ENCODE measurements around the gene PAK2.

GRCh38 chr3:196631907-196632932 lies 7.3 kb upstream of the NRROS start:
- RRBS, result 1% methylated on average over 21 of the region's 58 CpGs

DNA sequence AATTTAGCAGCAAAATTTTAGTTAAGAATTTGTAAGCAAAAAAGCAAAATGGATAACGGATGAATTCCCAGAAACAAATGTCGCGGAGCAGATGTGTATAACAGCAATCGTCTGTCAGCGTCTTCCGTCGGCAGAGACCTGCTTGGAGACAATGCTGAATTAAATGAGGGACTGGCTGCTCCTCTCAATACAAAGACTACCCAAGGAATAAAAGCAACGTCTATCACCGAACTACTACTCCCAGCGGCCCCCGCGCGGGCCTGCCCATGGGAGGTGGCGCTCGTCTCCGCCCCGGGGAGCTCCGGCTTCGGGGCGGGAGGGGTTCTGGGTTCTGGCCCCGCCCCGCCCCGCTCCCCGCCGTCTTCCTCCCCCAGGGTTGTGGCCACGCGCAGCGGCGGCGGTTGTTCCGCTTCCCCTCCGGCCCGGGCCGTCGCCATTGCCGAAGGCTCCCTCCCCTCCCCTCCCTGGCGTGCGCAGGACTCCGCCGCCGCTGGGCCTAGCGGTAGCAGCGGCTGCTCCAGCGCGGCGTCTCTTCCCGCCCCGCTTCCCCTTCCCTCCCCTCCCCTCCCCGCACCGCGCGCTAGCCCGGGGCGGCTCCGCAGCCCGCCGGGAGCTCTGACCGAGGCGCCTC lies at the start of gene PAK2:
Gene PAK2, plus strand, starts transcription at position 360 of the 631 bp plus-strand sequence.
- RRBS, result 3% methylated on average over 3 of the region's 59 CpGs

GRCh38 chr3:196792507-196793769 lies 53.3 kb downstream of the PAK2 start:
- RRBS, result no CpG with 5 or more reads among the region's 10 CpGs

GRCh38 chr3:196832069-196832552 lies 35.6 kb upstream of the SENP5 start:
- RRBS, result no CpG with 5 or more reads among the region's 6 CpGs

GRCh38 chr3:196906541-196907250 lies 35.6 kb downstream of the NCBP2 start:
- RRBS, result no CpG with 5 or more reads among the region's 5 CpGs

DNA sequence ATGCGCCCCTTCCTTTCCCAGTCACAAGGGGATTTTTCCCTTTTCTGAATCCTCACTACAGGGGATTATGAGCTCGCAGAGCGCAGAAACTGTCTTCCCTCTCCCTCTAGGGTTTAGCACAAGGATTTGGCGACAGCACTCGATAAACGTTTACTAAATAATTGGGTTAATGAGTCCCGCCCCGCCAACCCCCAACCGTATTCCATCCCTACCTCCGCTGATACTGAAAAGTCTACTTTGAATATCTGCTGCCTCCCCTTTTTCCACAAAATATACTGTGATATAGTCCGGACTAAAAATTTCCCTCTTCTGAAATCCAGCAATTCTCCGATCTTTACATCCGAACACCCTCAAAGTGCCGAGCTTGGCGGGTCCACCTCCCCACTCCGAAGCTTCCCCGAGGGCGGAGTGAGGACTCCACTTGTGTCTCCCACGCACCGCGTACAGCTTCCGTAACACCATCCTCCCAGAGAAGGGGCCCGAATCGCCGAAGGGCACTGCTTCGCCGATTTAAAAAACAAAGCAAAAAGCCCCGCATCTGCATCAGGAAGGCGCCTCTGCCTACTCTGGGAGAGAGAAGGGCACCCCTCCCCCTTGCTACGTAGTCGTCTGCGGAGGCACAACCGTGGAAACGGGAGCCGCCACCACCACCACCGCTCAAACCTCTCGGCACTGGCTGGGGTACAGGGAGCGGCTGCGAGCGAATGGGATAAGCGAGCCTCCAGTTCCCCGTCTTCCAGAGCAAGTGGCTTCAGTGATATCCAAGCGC lies 647 bp downstream of the NCBP2 start:
- RRBS, result no CpG with 5 or more reads among the region's 43 CpGs

DNA sequence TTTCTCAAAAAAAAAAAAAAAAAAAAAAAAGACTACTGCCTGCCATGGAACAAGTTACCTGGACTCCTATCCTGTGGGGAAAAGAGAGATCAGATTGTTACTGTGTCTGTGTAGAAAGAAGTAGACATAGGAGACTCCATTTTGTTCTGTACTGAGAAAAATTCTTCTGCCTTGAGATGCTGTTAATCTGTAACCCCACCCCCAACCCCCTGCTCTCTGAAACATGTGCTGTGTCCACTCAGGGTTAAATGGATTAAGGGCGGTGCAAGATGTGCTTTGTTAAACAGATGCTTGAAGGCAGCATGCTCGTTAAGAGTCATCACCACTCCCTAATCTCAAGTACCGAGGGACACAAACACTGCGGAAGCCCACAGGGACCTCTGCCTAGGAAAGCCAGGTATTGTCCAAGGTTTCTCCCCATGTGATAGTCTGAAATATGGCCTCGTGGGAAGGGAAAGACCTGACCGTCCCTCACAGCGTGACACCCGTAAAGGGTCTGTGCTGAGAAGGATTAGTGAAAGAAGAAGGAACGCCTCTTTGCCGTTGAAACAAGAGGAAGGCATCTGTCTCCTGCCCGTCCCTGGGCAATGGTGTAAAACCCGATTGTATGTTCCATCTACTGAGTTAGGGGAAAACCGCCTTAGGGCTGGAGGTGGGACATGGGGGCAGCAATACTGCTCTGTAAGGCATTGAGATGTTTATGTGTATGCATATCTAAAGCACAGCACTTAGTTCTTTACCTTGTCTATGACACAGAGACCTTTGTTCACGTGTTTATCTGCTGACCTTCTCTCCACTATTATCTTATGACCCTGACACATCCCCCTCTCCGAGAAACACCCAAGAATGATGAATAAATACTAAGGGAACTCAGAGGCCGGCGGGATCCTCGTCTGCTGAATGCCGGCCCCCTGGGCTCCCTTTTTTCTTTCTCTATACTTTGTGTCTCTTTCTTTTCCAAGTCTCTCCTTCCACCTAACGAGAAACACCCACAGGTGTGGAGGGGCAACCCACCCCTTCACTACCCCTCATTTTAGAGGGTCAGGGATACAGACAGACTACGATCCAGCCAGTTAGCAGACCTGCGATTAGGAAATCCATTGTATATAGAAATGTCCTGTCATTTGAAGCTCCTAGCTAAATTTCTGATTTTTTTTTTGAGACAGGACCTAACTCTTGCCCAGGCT lies 1.9 kb downstream of the NCBP2AS2 start:
- RRBS, result no CpG with 5 or more reads among the region's 22 CpGs

GRCh38 chr3:196965598-196966383 lies 2.8 kb downstream of the PIGZ start:
- RRBS, result no CpG with 5 or more reads among the region's 14 CpGs

- RRBS, result 97% methylated on average over 6 of the region's 25 CpGs
Observed at GRCh38 chr3:197016824-197017615, 12.6 kb downstream of the MELTF start.

GRCh38 chr3:197065115-197066025 lies 35.8 kb upstream of the MELTF start:
- RRBS, result no CpG with 5 or more reads among the region's 7 CpGs

DNA sequence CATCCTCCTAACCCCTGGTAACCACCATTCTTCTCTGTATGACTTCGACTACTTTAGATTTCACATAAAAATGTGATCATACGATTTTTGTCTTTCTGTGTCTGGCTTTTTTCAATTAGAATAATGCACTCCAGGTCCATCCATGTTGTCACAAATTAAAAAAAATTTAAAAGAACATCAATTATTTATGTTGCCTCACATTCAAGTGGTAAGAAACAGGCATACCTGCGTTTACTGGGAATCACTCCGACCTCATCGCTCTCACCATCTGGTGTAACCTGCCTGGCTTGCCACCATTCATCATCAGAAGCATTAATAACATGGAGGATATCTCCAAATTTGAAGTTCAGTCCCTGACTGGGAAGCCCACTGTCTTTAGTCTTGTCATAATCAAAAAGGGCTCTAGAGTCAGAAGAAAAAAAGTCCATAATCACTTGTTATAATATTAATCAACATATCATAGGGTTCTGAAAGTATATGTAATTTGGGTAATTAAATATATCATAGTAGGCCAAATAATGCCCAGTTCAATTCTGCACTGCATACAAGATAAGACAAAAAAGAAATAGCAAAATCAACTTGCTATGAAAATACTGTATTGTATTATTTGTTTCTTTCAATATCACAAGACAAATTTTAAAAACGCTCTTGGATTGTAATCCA lies 55.9 kb upstream of the MELTF start:
- RRBS, result no CpG with 5 or more reads among the region's 6 CpGs

DNA sequence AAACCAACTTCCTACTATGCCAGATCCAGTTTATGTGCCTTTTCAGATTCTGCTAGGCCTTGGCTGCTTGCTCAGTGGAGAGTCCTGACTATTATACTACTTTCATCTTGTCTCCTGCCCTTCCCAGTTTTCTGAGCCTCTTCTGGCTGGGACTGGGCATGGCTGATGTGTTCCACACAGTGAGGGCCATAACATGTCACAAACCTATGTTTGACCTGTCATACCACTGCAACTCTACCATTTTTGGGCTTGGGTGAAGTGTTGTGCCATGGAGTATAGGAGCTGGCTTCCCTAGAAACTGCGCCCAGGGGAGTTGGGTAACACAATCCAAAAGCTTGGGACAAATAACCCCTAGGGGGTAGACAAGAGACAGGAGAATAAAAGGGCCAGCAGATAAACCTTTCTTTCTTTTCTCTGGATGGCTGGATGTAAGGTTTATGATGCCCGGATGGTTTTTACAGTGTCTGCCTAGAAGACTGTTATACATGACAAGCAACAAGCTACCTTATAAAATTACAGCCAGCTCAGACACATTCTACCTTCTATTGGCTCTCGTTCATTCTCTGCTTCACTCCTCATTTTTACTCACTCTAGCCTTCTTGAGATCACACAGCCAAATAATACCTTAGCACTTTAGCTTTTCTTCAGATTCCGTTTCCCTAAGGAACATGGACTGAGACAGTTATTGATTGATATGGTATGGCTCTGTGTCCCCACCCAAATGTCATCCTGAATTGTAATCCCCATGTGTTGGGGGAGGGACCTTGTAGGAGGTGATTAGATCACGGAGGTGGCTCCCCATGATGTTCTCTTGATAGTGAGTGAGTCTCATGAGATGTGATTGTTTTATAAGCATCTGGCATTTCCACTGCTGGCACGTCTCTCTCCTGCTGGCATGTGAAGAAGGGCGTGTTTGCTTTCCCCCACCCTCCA lies 105.2 kb upstream of the MELTF start:
- RRBS, result no CpG with 5 or more reads among the region's 7 CpGs

DNA sequence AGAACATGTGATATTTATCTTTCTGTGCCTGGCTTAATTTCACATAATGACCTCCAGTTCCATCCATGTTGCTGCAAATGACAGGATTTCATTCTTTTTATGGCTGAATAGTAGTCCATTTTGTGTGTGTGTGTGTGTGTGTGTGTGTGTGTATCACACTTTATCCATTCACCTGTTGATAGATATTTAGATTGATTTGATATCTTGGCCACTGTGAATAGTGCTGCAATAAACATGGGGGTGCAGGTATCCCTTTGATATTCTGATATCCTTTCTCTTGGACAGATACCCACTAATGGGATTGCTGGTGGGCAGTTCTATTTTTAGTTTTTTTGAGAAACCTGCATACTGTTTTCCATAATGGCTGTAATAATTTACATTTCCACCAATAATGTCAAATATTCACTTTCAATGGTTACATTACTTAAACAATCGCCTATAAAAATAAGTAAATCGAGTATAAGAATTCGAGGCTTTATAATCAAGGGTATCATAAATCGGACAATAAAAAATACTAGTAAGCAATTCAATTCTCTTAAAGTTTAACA lies 18.1 kb downstream of the DLG1 start:
- RRBS, result no CpG with 5 or more reads among the region's 4 CpGs

GRCh38 chr3:197394433-197395423 lies 96.3 kb upstream of the DLG1 start:
- RRBS, result 97% methylated on average over 6 of the region's 27 CpGs

GRCh38 chr3:197494416-197494750 lies 61.4 kb downstream of the BDH1 start:
- RRBS, result no CpG with 5 or more reads among the region's 3 CpGs

DNA sequence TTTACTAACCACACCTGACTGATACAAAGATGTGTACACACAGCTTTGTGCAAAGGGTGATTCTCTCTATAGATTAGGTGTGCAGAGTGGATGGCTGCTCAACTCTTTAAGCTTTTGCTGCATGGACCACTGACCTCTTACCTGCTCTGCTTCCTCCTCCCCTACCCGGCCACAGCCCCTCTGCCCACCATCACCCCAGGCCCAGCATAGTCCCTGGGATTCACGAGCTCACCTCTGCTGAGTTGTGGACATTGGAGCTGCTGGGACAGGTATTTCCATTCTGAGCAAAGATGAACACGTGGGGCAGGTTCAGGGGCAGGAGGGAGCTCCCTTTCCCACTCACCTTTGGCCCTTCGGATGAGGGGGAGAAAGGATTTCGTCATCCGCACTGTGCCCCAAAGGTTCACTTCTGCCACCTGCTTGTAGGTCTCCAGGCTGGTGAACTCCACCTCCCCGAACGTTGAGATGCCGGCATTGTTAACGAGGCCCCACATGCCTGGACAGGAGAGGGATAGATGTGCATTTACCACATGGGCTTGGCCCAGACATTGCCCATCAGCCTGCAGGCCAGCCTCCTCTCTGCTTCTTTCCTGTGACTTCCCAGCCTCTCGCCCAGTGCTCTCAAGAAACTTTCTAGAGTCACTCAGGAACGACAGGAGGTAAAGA lies 41.7 kb downstream of the BDH1 start:
- RRBS, result no CpG with 5 or more reads among the region's 12 CpGs

DNA sequence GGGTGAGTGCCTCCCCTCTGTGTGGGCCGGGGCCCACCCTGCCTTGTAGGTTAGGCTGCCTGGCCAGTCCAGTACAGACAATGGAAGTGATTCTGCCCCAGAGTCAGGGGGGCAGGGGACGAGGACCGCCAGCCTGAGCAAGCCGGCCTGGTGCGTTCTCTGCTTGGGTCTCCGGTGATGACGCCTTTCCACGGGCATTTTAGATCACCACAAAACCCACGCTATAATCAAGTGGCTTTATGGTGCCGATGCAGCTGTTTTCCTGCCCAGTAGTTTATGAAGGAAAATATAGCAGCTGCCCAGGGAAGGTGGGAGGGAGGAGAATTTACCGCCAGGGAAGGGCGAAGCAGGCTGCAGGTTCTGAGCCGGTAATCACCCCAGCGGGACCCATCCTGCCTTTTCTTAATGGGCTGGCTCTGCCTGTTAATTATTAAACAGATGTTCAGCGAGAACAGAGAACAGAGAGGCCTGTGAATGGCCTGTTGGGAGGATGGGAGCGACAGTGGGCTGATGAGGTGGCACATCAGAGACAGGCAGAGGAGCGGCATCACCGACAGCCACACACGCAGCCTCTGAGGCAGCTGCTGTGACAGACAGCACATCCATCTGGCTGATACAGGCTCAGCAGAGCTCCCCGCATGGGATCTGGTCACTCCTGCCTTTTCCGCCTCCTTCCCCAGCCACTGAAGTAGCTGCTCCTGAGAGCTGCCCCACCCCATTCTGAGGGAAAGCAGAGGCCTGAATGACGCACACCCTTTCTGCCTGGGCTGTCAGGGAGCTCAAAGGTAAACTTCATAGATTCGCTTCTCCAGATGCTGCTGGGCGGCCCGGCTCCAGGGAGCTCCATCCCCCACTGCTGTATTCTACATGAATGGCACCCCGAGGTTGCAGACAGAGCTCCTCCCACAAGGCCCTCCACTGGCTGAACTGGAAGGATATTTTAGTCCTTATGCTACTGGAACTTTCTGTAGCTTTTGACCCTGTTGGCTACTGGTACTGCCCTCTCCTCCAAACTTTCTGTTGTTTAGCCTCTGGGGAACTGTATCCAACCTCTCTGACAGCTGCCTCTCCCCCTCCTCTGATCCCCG lies 35.0 kb downstream of the BDH1 start:
- RRBS, result no CpG with 5 or more reads among the region's 27 CpGs

DNA sequence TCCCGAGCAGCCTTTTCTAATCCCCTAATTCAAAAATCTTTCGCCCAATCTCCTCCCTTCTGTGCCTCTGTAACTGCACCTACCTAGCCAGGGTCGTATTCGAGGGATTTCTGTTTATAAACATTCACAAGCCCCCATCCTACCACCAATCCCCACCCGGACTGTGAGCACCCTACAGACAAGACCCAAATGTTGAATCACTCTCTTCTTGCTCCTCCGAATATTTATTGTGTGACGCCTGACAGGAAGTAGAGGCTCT lies 1.7 kb downstream of the BDH1 start:
- RRBS, result no CpG with 5 or more reads among the region's 7 CpGs

DNA sequence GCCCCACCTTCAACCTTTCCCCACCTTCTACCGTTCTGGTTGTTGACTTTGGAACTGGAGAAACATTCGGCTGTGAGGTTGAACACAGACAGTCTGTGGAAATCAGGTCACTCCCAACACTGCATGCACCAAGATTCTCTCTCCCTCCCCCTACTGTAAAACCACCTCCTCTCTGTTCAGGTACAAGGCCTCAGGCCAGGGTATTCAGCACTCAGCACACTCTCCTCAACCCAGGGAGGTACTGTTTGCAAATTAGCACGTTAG lies 4.0 kb upstream of the BDH1 start:
- RRBS, result no CpG with 5 or more reads among the region's 3 CpGs

DNA sequence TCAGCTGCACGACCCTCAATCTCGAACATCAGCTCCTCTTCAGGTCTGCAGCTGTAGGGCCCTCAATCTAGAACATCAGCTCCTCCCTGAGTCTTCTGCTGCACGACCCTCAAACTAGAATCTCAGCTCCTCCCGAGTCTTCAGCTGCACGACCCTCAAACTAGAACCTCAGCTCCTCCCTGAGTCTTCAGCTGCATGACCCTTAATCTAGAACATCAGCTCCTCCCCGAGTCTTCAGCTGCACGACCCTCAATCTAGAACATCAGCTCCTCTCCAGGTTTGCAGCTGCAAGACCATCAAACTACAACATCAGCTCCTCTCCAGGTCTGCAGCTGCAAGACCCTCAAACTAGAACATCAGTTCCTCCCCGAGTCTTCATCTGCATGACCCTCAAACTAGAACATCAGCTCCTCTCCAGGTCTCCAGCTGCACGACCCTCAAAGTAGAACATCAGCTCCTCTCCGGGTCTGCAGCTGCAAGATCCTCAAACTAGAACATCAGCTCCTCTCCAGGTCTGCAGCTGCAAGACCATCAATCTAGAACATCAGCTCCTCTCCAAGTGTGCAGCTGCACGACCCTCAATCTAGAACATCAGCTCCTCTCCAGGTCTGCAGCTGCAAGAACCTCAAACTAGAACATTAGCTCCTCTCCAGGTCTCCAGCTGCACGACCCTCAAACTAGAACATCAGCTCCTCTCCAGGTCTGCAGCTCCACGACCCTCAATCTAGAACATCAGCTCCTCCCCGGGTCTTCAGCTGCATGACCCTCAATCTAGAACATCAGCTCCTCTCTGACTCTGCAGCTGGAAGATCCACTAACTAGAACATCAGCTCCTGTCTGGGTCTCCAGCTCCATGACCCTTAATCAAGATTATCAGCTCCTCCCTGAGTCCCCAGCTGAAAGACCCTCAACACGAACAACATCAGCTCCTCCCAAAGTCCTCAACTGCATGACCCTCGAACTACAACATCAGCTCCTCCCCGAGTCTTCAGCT lies 84.5 kb upstream of the BDH1 start:
- RRBS, result no CpG with 5 or more reads among the region's 17 CpGs